ENCODE results near the genes RPE65 and RABGGTB.

- RRBS = no CpG with 5 or more reads among the region's 1 CpG
Measured at GRCh38 chr1:67137566-67137846, 2.7 kb upstream of the C1orf141 start.

GRCh38 chr1:67424478-67425356, 5.5 kb downstream of the SERBP1 start:
- RRBS = no CpG with 5 or more reads among the region's 18 CpGs

- RRBS = no CpG with 5 or more reads among the region's 22 CpGs
Measured at GRCh38 chr1:67428790-67429471, 1.3 kb downstream of the SERBP1 start.

- RRBS = no CpG with 5 or more reads among the region's 11 CpGs
Measured at GRCh38 chr1:67431605-67432274, 1.5 kb upstream of the SERBP1 start.

GRCh38 chr1:67631576-67632217, 53.3 kb upstream of the GADD45A start:
- RRBS = no CpG with 5 or more reads among the region's 4 CpGs

GRCh38 chr1:67652881-67653328, 32.1 kb upstream of the GADD45A start:
- RRBS = no CpG with 5 or more reads among the region's 3 CpGs

DNA sequence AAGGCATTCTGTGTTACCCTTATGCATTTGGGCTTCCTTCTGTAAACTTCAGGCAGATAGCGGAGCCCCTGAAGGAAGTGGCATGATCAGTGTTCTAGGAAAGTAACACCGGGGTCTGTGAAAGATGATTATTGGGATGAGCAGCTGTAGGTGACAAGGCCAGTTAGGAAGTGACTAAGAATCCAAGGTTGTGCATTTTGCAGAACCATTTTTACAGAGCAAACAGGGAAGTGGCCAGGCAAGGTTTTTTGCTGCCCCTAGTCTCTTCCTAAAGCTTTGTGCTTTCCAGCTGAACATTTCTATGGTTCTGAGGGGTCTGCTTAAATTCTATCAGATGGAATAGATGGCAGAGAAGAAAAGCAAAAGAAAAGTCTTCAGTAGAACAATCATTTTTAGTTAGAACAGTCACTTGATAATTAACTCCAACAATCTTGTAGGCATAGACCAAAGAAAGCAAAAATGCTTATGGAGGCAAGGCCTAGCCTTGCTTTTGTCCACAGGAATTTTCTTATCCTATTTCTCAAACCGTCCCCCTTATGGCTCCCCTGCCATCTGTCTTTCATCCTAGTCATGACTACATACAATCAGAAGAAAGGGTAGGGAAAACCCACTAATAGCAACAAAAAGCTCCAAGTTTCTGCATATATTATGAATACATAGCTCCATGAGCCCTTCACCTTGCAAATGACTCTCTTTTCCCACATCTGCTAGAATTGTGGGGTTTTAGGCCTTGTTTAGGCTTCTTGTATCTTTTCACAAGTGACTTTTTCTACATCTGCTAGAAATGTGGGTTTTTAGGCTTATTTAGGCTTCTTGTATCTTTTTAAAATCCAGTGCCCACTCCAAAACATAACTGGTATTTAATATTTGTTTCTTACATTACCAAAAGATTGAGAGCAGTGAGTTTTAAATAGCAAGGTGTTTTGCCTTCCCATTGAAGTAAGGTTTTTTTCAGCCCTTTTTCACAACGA, 4.1 kb downstream of the GADD45A start:
- RRBS = no CpG with 5 or more reads among the region's 4 CpGs

GRCh38 chr1:67708454-67709103, 23.6 kb downstream of the GADD45A start:
- RRBS = no CpG with 5 or more reads among the region's 11 CpGs

DNA sequence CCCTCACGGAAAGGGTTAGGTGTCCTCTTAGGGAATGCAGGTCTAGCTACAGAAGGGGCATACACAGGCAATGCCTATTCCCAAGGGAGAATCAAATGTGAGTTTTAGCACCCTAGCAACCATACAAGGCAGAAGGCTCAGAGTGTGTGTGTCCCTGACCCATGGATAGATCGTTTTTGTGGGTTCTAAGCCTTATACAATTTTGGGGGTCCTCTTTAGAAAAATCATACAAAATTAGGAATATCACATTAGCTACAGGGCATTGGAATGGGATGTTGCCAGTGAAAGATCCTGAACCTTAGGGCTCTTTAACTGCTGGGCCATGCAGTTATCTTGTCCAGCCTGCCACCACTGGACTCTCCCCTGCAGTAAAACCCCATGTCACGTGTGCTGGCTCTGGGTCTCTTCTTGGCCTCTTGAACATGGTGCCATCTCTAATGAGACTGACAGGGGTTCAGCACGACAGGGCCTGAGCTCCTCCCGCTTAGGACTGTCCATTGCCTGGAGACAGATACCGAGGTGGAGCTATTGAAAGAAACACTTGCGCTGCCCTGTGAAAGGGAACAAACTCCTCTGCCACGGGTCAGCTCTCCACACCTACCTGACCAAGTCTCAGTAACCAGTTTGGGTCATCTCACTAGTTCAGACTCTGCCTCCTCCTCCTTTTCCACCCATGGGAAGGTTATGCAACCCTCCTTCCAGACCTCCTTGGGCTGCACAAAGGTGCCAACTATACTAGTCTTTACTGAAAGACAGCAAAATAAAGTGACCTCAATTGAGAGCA, 66.2 kb downstream of the GNG12 start:
- RRBS = no CpG with 5 or more reads among the region's 8 CpGs

DNA sequence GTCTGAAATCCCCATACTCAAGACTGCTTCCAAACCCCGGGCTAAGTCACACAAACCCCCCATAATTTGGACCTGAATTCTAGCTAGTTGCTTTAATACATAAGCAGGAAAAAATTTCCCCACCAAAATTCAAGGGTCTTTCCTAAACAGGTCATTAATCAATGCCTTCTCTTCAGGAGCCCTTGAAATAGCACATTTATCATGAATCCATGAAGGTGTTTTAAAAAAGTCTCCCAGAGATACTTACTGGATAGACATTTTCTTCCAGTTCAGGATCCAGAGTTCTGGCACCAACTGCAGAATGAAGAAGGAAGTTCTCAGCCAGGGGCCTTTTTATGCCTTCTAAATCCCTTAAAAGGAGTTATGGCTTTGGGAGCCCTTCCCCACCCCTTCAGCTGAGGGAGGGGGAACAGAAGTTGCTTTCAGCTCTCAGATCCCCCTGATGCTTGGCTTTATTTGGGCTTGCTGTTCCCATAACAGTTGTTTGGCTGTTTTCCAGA, at the start of gene RPE65:
Gene RPE65, minus strand, starts transcription at position 307 of the 500 bp plus-strand sequence.
- RRBS = no CpG with 5 or more reads among the region's 1 CpG

DNA sequence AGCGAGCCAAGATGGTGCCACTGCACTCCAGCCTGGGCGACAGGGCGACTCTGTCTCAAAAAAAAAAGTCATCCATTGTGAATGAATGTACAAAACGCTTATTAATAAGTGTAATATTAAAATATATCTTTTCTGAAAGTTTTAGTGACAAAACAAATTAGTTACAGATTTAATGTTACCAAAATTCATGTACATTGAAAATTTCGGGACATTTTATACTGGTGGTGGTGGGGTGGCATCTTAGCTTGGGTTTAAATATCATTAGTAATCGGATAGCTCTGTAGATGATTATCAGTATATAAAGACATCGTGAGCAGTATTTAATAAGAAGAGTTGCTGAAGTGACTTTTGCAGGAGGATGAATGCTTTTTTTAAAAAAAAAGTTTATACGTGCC, 392 bp upstream of the SRSF11 start:
- RRBS = no CpG with 5 or more reads among the region's 8 CpGs

DNA sequence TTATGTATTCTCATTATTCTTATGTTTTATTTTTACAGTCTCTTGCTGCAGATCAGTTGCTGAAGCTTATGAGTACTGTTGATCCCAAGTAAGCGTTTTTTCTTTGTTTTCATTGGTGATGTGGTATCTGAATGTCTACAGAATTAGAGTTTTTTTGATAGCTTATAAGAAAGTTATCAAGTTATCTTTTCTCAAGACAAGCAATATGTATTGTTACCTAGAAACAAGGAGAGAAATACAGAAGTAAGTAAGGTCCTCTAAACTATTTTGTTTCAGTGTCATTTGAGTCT, 14.2 kb downstream of the SRSF11 start:
- RRBS = no CpG with 5 or more reads among the region's 1 CpG

- RRBS = no CpG with 5 or more reads among the region's 7 CpGs
Measured at GRCh38 chr1:70237279-70237962, 16.2 kb downstream of the SRSF11 start.

- RRBS = no CpG with 5 or more reads among the region's 1 CpG
Measured at GRCh38 chr1:70720145-70720529, 309.1 kb downstream of the CTH start.

DNA sequence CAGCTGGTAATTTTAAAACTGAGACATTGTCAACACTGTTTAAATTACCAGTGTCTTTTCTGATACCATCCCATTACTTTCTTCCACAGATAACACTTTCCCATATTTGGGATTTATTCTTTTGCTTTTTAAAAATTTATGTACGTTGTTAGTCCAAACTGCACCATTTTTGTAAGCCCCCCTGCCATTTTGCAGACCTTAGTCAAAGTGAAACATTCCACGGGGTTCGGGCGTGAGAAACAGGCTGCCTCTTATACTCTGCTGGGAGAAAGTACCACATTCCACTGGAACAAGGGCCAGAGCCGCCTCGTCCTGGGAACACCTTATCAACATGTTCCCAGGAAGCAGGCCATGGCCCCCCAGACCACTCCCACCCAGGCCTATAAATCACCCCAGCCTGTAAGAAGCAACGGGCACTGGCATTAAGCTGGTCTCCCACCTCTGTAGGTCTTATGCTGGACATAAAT, 770 bp upstream of the ZRANB2 start:
- RRBS = no CpG with 5 or more reads among the region's 7 CpGs

- RRBS = no CpG with 5 or more reads among the region's 3 CpGs
Measured at GRCh38 chr1:71404396-71405132, 323.7 kb upstream of the ZRANB2 start.

- RRBS = no CpG with 5 or more reads among the region's 1 CpG
Measured at GRCh38 chr1:71926427-71927158, 355.7 kb downstream of the NEGR1 start.

- RRBS = no CpG with 5 or more reads among the region's 5 CpGs
Measured at GRCh38 chr1:75133954-75134153, 334 bp upstream of the LHX8 start.

GRCh38 chr1:75785933-75786946, at the start of gene RABGGTB:
RABGGTB (plus strand) TSS chr1:75786256.
- RRBS = 2% methylated on average over 3 of the region's 32 CpGs